GM23248 (cell line): ENCODE data around the genes EGR1 and SMIM33.

DNA sequence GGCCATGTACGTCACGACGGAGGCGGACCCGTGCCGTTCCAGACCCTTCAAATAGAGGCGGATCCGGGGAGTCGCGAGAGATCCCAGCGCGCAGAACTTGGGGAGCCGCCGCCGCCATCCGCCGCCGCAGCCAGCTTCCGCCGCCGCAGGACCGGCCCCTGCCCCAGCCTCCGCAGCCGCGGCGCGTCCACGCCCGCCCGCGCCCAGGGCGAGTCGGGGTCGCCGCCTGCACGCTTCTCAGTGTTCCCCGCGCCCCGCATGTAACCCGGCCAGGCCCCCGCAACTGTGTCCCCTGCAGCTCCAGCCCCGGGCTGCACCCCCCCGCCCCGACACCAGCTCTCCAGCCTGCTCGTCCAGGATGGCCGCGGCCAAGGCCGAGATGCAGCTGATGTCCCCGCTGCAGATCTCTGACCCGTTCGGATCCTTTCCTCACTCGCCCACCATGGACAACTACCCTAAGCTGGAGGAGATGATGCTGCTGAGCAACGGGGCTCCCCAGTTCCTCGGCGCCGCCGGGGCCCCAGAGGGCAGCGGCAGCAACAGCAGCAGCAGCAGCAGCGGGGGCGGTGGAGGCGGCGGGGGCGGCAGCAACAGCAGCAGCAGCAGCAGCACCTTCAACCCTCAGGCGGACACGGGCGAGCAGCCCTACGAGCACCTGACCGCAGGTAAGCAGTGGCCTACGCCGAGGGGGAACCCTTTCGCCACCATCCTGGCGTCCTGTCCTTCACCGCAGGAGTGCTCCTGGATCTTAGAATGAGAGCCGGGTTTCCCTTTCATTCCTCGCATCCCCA is at the start of gene EGR1:
EGR1 (plus strand) TSS at position 76 of the 791 bp plus-strand sequence.
- RAMPAGE, long total RNA, result no peak

DNA sequence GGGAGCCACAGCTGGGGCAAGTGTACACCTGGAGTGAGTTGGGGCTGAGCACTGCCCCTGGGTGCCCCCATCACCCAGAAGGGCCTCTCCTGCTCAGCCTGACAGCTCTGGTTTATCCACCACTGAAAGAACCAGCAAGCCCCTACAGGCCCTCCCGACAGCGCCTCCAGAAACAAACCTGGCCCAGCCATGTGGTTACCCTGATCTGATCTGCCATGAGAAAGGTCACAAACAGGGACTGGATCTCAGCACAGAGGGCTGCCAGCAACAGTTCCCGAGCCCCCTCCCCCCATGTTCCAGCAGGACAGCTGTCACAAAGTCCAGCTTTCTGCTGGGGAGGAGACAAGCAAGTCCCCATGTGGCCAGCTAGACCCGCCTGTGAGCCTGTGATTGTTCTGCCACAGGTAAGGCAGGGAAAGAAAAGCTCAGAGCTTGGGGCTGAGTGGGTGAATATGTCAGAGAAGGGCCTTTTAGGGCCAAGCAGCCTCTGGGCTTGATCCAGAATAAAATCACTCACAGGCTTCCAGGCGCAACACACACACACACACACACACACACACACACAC is 27.8 kb downstream of the EGR1 start:
- RAMPAGE, long total RNA, result no peak

- RAMPAGE, long total RNA, result no peak
Measured at GRCh38 chr5:138543385-138544052, 483 bp upstream of the ETF1 start.

DNA sequence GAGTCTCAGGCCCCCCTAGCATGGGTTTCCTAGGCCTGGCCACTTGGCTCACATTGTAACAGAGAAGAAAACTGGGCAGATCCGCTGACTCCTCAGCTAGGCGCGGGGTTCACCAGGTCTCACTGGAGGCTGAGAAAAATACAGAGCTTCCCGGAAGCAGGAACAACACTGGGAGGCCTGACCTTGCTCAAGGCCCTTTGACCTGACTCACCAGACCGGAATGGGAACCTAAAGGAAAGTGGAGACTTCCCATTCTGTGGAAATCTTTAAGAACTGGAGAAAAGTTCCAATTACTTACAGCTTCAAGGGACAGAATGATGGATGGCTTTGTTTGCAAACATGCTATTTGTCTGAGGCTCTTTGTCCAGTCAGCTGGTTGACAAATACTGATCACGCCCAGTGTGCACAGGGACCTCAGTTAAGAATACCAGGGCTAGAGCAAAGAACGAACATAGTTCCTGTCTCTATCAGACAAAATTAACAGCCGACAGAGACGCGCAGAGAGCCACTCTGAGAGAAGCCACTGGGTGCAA is 88.8 kb upstream of the LRRTM2 start:
- RAMPAGE, long total RNA, result no peak

DNA sequence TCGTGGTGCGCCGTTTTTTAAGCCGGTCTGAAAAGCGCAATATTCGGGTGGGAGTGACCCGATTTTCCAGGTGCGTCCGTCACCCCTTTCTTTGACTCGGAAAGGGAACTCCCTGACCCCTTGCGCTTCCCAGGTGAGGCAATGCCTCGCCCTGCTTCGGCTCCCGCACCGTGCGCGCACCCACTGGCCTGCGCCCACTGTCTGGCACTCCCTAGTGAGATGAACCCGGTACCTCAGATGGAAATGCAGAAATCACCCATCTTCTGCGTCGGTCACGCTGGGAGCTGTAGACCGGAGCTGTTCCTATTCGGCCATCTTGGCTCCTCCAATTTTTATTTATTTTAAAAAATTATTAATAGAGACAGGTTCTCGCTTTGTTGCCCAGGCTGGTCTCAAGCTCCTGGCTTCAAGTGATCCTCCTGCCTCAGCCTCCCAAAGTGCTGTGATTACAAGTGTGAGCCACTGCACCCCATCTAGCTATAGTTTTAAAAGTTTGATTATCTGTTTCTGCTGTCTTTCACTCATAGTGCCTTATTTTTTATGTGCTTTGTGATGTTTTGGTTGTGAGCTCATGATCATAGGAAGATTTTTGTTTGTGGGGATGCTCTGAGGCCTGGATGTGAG is 136.1 kb upstream of the LRRTM2 start:
- RAMPAGE, long total RNA, result no peak

GRCh38 chr5:139012157-139012385 is 136.9 kb upstream of the LRRTM2 start:
- RAMPAGE, long total RNA, result no peak

GRCh38 chr5:139273318-139274405 is 19.9 kb upstream of the MATR3 start:
- RAMPAGE, long total RNA, result start-site peak on the plus strand at chr5:139274073-139274135, 42 and 58 reads in 2 replicates

DNA sequence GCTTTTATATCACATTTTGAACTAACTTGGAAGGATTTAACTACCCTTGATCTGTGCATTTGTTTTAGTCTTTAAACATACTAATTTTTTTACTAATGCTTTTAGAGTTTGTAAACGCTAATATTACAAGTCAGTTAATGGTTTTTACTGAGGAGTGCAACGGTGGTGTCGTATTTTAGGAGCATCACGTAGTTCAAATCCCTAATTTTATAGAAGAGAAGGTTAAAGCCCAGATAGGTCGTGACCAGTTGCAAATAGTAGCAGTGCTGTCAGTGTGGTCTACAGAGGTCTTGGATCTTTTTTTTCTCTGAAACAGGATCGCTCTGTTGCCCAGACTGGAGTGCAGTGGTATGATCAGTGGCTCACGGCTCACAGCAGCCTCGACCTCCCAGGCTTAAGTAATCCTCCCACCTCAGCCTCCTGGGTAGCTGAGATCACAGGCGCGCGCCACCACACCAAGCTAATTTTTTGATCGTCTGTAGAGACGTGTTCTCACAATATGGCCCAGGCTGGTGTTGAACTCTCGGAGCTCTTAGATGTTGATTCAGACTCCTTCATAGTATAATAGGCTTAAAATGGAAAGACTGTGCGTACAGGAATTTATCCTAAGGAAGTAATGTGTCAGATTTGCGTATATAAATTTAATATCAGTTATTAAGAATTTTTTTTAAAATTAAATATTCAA is 2.1 kb downstream of the MATR3 start:
- RAMPAGE, long total RNA, result no peak

DNA sequence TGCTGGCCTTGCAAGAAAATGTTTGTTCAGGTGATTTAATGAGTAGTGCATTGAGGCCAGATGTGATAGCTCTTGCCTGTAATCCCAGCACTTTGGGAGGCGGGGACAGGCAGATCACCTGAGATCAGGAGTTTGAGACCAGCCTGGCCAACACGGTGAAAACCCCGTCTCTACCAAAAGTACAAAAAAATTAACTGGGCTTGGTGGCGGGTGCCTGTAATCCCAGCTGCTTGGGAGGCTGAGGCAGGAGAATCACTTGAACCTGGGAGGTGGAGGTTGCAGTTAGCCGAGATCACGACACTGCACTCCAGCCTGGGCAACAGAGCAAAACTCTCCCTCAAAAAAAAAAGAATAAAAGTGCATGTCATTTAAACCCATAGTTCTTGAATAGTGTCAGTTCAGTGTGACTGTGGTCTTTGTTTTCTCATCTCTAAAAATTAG is 13.0 kb upstream of the PAIP2 start:
- RAMPAGE, long total RNA, result no peak

DNA sequence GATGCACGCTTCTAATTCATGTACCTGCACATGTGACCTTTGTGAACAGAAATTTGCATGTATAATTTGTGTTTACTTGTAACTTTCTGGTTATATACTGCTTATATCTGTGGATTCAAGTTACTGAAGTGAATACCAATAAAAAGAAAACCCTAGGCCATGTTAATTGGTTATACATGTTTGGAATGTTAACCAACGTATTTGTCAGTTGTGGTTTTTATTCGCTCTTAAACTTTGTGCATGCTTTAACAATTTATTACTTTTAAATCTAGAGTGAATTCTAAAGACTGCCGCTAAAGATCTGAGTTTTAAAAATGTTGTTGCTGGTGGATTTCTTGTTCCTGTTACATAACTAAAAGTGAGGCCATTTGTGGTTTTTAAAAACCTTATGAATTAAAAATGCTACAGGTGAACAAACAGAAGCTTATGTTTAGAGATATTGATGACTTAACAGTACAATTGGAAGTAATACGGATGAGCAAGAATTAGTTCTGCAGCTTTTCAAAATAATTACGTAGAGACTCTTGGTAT is 11.3 kb upstream of the PAIP2 start:
- RAMPAGE, long total RNA, result no peak

- RAMPAGE, long total RNA, result no peak
Measured at GRCh38 chr5:139371898-139372721, 11.0 kb downstream of the SLC23A1 start.

- RAMPAGE, long total RNA, result no peak
Measured at GRCh38 chr5:139391291-139392118, 1.8 kb upstream of the MZB1 start.

DNA sequence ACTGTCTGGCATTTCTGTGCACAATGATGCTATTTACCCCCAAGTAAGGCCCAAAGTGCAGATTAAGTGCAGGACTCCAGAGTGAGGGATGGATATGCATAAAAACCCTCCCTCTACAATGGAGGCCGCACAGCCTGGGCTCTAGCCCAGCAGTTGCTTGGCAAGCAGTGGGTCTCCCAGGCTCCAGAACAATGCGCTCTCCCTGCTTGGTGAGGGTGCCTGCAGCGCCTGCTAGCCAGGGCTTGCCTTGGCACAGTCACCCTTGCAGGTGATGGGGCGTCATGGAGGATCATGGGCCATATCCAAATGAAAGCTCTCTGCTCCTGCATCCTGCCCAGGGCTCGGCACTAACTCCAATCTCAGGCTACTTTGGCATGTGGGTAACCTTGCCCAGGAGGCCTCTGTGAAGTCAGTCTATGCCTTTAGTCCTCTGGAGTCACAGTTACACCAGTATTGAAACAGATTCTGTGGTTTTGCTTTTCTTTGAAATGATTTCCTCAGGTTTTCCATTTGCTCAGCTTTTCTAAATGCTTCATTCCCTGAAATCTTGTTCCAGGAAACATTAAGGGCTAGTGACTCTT is 11.5 kb upstream of the SPATA24 start:
- RAMPAGE, long total RNA, result no peak

GRCh38 chr5:139470684-139471246 is at the start of gene SMIM33:
Gene SMIM33 (plus strand): TSS chr5:139471004.
- RAMPAGE, long total RNA, result no peak

- RAMPAGE, long total RNA, result no peak
Measured at GRCh38 chr5:139669156-139669808, 21.1 kb downstream of the CXXC5 start.

DNA sequence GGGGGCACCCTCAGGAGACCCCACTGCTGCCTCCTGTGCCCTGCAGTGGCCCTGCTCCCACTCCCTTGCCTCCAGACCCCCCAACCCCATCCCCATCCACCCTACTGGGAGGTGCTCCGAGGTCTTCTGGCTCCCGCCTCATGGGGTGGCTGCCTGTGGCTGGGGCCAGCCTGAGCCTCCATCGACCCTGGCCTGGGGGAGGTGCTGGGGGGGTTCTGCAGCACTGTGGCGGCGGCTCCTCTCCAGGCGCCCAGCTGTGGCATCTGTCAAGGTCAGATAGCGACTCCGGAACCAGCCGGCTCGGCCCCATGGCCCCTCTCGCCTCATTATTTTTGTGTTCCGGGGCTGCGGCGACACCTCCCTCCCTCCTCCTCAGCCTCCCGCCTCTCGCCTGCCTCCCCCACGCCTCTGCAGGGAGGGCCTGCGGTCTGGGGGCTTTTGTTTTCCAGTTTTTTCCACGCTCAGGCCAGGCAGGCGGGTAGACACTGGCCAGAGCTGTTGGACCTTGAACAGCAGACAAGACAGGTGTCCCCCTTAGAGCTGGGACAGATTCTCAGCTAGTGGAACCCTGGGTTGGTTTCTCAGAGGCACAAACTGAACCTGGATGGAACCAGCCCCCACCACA is 21.8 kb downstream of the CXXC5 start:
- RAMPAGE, long total RNA, result no peak

DNA sequence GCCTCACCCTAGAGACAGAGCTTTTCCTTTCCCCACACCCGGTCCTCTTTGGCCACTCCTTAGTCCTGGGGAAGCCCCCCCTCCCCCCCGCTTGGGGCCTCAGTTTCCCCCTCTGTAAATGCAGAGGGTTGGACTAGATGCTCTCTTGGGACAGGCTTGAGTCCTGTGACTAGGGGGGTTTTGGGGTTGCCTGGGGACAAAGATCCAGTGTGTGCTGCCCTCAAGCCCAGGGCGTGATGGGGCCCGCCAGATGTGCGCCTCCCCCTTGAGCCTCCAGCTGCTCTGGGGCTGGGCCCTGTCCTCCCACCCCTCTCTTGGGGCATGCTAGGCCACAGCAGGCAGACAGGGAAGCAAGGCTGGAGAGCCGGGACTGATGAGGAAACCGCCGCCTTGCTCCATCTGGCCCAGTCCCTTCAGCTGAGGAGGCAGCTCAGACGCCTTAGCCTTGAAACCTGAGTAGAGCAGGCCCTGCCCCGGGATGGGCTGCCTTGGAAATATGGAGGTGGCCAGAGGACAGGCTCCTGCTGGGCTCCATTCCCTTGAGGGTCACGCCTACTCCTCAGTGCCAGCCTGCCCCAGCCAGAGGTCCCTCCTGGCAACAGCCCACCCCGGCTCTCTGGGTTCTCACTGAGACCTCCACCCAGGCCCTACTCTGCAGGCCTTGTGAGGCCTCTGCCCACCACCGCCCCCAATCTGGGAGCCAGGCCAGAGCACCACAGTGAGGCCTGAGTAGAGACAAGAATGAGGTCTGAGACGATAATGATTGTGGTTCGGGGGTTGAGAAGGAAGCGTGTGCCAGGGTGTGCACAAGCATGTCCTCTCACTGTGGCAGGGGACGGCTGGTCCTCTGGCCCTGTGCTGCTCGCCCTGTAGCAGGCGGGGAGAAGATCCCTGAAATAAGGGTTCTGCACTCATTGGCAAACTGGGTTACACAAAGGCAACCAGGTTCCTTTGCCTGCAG is 30.7 kb downstream of the CXXC5 start:
- RAMPAGE, long total RNA, result no peak

DNA sequence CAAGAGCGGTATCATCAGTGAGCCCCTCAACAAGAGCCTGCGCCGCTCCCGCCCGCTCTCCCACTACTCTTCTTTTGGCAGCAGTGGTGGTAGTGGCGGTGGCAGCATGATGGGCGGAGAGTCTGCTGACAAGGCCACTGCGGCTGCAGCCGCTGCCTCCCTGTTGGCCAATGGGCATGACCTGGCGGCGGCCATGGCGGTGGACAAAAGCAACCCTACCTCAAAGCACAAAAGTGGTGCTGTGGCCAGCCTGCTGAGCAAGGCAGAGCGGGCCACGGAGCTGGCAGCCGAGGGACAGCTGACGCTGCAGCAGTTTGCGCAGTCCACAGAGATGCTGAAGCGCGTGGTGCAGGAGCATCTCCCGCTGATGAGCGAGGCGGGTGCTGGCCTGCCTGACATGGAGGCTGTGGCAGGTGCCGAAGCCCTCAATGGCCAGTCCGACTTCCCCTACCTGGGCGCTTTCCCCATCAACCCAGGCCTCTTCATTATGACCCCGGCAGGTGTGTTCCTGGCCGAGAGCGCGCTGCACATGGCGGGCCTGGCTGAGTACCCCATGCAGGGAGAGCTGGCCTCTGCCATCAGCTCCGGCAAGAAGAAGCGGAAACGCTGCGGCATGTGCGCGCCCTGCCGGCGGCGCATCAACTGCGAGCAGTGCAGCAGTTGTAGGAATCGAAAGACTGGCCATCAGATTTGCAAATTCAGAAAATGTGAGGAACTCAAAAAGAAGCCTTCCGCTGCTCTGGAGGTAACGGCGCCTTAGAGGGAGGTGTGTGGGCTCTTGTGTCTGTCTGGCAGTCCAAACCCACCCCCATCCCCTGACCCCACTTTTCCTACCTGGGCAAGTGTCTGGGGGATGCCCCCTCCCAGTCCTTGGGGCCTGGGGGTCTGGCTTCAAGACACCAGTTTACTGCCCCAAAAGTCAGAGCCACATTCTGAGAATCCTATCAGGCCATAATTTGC is 32.8 kb downstream of the CXXC5 start:
- RAMPAGE, long total RNA, result no peak

DNA sequence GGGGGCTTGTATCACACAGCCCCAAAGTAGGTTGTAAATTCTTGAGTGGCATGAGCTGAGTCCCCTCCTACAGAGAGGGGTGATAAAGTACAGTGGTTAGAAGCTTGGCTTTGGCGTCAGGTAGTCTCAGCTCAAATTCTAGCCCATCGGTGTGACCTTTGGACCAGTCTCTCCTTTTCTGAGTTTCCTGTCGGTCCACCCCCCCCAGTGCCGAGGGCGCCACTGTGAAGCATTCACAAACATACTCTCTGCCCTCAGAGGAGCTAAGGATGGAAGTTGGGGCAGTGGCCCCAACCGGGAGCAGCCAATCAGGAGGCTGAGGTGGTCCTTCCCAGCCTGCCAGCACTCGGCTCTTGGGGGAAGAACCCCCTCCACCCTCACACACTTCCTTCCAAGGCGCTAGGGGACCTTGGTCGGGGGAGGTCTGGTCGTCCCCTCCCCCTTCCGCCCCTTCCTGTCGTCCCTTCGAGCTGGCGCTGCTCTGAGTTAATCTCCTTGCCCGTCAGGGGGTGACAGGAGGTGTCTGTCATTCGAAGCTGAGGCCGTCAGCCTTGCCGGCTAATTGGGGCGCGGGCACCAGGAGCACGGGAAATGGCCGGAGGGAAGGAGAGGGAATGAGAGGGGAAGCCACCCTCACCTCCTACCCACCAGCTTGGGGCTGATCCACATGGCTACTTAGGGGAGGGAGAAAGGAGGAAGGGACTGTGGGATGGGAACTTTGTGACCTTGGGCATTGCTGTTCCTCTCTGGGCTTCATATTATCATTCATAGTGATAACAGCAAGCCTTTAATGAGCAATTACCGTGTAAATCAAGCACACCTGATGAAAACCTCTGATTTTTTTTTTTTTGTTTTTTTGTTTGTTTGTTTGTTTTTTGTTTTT is 53.1 kb downstream of the CXXC5 start:
- RAMPAGE, long total RNA, result no peak

DNA sequence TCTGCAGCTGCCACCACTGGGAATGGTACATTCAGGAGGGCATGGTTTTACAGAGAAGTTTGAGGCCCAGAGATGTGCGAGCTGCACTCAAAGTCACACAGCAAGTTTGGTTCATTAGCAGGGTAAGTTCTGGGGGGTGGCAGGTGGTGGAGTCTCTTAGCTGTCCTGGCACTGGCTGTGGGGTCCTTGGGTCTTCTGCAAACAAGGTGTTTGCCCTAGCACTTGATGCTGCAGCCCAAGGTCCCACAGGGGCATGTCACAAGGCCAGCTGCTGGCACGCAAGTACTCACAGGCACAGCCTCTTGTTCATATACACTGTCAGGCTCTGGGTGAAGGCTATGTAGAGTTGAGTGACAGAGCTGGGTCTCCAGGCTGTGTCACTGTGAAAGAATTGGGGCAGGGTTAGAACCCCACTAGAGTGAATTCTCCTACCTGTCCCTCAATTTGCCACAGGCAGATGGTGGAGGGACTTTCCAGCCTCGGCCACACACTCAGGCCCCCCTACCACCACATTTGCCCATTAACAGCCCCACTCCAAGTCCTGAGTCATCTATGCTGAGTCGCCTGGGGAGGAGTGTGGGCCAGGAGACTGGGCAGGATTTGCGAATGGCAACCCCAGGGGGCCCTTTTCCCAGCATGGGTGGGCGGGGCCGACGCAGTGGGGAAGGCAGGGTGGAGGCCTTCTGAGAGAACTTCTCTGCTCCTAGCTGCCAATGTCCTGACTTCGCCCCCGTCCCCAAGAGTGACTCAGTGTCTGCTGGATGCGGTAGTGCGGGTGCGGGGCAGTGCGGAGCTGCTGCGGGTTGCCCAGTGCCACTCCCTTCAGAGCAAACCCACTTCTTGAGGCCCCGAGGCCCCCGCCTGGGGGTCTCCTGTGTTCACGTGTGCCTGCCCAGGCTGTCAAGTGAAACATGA is 50.5 kb upstream of the PSD2 start:
- RAMPAGE, long total RNA, result no peak